Hematopoietic multipotent progenitor cell (in vitro differentiated cells): ENCODE measurements around a stretch of chr14.

- CAGE, long polyA plus RNA, result no peak
These were observed 798 bp upstream of the RAB15 start for GRCh38 chr14:64972922-64973345.

- CAGE, long polyA plus RNA, result no peak
These were observed 28.6 kb downstream of the MAX start for GRCh38 chr14:65073639-65074154.

- CAGE, long polyA plus RNA, result no peak
These were observed 26.5 kb downstream of the MAX start for GRCh38 chr14:65075614-65076444.

- CAGE, long polyA plus RNA, result no peak
These were observed 24.5 kb downstream of the MAX start for GRCh38 chr14:65077886-65078227.

DNA sequence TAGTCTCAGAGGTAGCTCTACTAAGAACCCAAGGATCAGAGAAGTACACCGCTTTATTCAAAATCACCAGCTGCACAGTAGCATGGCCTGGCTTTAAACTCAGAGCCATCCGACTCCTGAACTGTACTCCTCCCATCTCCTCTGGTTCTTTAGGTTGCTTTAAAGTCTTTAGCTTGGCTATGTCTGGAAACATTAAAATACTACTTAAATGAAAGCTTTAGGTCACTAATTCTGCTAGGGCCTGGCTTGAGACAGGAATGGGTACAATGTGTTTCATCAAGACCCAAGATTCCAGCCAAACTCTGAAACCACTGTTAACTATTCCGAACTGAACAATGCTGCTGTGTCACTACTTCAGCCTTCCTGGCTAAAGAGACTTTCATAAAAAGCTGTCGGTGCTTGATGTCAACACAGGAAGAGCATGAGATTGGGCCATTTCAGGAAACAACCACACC lies 23.4 kb downstream of the MAX start:
- CAGE, long polyA plus RNA, result no peak

- CAGE, long polyA plus RNA, result no peak
These were observed 554 bp upstream of the MAX start for GRCh38 chr14:65102773-65103368.

GRCh38 chr14:66013064-66013619 lies 473.0 kb upstream of the CCDC196 start:
- CAGE, long polyA plus RNA, result no peak

- CAGE, long polyA plus RNA, result no peak
These were observed 2.9 kb upstream of the CCDC196 start for GRCh38 chr14:66483287-66483653.

DNA sequence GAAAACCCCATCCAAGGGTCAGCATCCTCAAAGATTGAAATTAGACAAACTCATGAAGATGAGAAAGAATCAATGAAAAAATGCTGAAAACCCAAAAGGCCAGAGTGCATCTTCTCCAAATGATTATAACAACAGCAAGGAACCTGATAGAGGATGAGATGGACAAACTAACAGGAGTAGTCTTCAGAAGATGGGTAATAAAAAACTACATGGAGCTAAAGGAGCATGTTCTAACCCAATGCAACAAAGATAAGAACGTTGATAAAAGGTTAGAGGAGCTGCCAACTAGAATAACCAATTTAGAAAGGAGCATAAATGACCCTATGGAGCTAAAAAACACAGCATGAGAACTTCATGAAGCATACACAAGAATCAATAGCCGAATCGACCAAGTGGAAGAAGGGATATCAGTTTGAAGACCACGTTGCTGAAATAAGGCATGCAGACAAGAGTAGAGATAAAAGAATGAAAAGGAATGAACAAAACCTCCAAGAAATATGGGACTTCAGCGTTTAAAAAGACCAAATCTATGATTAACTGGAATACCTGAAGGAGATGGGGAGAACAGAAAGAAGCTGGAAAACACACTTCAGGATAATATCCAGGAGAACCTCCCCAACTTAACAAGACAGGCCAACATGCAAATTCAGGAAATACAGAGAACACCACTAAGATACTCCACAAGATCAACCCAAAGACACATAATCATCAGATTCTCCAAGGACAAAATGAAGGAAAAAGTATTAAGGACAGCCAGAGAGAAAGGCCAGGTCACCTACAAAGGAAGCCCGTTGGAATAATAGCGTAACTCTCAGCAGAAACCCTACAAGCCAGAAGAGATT lies 194.9 kb downstream of the GPHN start:
- CAGE, long polyA plus RNA, result no peak

DNA sequence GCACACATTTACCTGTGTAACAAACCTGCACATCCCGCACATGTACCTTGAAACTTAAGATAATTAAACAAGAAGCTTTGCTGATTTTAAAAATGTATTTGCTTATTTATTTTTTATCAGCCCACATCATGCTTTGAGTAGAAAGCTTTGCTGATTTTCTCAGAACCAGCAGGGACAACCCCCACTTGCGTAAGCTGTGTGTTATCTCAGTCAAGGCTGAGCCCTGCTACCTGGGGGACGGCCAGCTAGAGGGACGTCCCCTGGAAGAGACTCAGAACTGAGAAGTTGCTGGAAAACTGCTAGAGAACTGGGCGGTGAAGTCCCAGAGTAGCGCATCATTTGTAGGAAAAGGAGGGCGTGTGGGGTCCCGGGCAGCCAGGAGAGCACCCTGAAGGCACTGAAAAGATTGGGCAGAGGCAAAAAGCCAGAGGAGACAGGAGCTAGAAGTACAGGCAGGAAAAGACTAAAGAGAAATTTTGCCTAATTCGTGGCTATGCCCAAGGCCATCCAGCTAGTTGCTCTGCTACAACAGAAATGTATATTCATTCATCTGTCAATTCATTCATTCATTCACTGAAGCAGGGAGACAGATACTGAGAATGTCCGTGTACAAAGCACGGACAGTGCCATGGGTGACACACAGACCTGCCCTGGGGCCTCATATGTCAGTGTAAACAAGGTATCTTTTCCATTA lies 4.3 kb upstream of the PLEK2 start:
- CAGE, long polyA plus RNA, result no peak

DNA sequence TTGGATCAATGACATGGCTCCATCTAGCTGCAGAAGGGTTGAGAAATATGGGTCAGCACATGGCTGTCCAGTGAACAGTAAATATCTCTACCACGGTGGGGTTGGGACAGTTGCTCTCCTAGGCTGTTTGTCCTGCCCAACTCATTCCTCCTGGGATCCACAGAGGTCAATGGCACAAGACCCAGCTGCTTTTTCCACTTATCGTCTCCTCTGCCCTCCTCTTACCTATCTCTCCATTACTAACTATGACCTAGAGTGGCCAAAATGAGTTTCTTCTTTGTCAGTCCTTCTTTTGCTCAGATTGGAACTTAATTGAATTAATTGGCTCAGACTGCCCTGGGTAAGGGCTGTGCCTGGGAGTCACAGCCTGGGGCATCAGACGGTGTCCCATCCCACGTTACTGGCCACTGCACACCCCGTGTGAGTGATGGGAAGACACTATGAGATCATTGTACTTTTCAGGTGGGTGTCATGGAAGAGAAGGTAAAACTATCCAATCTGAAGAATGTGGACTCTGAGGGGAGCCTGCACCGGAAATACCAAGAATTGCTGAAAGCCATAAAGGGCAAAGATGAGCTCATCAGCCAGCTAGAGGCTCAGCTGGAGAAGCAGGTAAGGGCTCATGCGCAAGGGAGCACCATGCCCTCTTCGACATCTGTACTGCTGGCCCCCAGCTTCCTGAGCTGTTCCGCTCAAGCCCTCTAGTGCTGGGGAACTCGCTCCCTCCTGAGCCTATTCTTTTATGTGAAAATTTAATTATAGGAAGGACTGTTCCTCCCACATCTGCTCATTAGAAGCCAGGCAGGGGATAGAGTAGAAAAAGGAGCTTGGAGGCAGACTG lies 23.9 kb downstream of the PLEKHH1 start:
- CAGE, long polyA plus RNA, result no peak

GRCh38 chr14:68099107-68100049 lies 279.8 kb downstream of the RAD51B start:
- CAGE, long polyA plus RNA, result no peak

- CAGE, long polyA plus RNA, result no peak
These were observed 320.8 kb downstream of the RAD51B start for GRCh38 chr14:68140149-68140996.

DNA sequence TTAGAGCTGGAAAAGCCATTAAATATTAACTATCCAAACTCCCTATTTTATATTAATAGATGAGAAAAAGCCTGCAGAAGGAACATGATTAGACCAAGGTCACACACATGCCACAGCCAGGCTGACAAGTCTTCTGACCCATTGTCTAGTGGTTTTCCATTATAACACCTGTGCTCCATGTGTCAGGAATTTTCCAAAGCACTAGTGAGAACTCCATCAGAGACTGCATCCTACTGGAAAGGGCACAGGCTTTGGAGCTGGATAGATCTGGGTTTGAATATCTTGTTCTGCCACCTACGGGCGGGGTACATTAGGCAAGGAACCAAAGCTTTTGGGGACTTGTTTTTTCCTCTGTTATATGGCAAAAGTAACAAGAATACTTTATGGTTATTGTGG lies 325.5 kb downstream of the RAD51B start:
- CAGE, long polyA plus RNA, result no peak

- CAGE, long polyA plus RNA, result no peak
These were observed 391.2 kb downstream of the RAD51B start for GRCh38 chr14:68210722-68211333.

- CAGE, long polyA plus RNA, result no peak
These were observed 448.5 kb downstream of the RAD51B start for GRCh38 chr14:68268018-68268561.

GRCh38 chr14:68331321-68331822 lies 461.5 kb downstream of the ZFP36L1 start:
- CAGE, long polyA plus RNA, result no peak

- CAGE, long polyA plus RNA, result no peak
These were observed 419.0 kb downstream of the ZFP36L1 start for GRCh38 chr14:68373879-68374303.

GRCh38 chr14:68403781-68404733 lies 388.8 kb downstream of the ZFP36L1 start:
- CAGE, long polyA plus RNA, result no peak

- CAGE, long polyA plus RNA, result no peak
These were observed 209.2 kb downstream of the ZFP36L1 start for GRCh38 chr14:68583593-68584071.